NT2/D1 (cell line): Measurements from ENCODE around the genes RBM10, ZNF41 and GLOD5.

DNA sequence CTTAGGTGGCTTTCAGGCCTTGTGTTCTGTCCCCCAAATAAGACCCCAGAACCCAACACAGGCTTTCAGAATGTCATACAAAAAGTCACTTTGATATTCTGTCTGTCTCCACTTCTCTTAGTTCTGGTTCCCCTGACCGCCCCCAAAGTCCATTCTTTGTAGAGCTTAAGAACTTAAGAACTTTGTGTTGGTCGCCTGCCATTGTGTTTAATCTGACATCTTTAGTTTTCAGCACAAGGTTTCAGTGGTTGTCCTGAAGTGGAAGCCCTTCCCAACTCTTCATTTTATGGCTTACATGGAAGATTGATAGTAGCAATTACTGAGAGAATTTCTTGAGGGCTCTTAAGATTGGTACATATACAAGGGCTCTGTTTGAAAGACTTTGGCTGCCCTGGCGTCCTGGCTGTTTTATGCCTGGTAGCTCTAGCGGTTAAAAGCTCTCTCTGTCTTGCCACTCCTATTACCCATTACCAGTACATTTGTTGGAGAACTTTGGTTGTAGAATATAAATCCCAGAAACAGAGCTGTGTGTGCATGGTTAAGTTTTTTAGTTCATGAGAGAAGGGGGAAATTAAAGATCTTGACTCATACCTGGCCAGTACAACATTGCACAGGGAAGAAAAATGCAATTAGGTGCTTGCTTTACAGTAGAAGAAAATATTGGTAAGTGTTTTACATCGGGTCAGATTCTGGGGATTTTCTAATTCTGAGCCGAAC lies 75.0 kb downstream of the KDM6A start:
- RRBS, 2 experiments = no CpG with 5 or more reads among the region's 6 CpGs

DNA sequence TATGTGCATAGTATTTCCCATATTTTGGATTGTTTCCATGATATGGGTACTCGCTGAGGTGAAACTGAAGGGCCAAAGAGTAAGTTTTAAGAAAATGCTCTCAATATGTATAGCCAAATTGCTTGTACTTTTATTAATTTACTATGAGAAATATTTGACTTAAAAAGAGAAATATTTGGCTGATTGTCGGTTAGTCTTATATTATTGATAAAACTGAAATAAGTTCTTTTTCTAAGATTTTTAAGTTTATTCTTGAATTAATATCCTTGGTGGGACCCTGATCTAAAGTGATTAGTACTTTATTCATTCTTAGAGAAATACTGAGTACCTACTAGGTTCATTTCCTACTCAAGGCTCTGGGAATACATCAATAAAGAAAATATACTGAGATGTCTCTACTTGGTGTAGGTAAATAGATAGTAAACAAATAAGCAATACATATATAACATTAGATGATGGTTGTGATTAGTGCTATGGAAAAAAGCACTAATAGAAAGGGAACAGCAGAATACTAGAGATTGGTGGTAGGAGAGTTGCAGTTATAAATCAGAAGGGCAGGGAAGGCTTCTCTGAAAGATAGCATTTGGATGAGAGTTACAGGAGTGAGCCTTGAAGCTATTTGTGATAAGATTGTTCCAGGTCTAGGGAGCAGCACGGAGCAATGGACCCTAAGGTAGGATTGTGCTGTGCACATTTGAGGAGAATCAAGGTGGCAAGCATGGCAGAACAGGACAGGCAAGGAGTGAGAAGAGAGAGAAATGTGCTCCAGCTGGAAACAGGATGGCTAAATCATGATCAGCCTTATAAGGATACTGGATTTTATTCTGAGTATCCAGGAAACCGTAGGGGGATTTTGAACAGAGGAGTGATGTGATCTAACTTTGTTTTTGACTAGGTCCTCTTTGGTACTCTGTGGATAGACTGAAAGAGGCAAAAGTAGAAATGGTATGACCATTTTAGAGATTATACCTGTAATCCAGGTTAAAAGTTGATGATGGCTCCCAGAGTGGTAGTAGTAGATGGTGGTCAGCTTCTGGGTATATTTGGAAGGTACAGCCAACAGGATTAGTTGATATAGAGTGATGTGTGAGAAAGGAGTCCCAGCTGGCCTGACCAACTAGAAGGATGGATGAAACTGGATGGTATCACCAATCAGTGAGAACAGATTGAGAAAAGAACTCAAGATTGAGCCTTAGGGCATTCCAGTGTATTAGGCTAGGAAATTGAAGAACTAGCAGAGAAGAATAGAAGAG lies 135.7 kb downstream of the DIPK2B start:
- RRBS, 2 experiments = no CpG with 5 or more reads among the region's 4 CpGs

- RRBS, 2 experiments = no CpG with 5 or more reads among the region's 4 CpGs
Observed at GRCh38 chrX:45105219-45105843, 95.3 kb downstream of the DIPK2B start.

- RRBS, 2 experiments = no CpG with 5 or more reads among the region's 8 CpGs
Observed at GRCh38 chrX:45198153-45199239, 2.2 kb downstream of the DIPK2B start.

DNA sequence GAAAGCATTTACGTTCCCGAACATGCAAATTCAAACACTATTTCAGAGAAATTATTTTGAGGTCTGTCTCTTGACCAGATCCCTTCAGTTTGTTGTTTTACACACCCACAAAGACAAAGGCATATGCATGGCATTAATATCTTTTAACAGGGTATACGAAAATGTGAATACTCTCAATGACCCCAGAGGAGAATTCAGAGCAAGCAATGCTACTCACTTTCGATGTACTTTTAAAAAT lies 566.9 kb upstream of the DIPK2B start:
- RRBS, 2 experiments = no CpG with 5 or more reads among the region's 4 CpGs

- RRBS, 2 experiments = no CpG with 5 or more reads among the region's 9 CpGs
Observed at GRCh38 chrX:45768870-45769487, 568.3 kb upstream of the DIPK2B start.

DNA sequence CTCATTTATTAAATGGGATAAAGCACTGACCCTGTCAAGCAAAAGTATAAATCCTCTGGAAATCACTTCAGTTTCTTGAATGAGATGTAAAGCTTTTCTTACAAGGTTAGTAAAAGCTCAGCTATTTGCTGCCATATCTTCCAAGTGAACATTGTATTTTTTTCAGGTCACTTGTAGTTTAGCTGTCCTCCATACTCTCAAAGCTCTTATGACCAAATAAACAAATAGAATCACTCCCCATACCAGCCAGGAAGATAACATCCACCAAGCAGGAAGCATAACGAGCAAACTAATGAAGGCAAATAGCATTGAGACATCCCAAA lies 9.2 kb downstream of the KRBOX4 start:
- RRBS, 2 experiments = no CpG with 5 or more reads among the region's 1 CpG

GRCh38 chrX:46602162-46603127 lies 28.9 kb downstream of the CHST7 start:
- RRBS, 2 experiments = no CpG with 5 or more reads among the region's 11 CpGs

DNA sequence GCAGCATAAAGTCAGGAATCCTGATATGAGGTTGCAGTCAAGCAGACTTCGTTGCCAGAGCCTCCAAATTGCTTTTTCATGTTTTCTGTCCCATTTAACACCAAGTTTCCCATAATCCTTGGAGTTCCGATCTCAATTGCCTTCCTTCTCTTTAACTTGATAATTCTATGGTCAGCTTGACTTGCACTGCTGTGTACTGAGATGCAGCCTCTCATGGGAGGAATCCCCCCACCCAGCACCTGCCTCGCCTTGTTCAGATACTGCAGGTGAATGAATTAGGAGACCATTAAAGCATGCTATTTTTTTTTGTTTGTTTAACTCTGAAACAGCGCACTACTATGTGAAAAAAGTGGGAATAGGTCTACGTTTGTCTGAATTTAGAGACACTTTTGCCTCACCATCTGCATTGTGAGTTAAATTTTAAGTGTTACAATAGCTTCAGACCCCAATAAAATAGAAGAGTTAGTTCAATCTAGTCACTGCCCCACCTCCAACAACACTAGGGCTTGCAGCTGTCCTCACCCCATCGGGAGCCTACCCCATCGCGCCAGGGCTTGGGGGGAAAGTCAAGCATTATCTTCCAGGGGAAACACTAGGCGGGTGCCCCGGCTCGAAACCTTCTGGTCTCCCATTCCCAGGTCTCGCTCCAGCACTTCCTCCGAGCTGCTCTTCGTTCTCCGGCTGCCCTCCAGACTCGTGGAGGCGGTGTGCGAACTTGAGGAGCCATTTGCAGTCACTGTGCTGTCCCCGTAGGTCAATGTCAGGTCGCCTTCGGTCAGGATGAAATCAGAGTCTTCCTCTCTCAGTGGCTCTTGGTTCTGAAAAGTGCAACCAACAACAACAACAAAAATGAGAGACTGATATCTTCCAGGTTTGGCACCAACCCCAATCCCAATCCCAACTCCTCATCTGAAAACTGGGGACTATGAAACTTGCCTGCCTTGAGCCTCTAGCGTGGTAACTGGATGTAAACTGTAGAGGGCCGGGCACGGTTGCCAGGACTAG lies 33.1 kb downstream of the CHST7 start:
- RRBS, 2 experiments = 94 to 95% methylated on average over 5 of the region's 24 CpGs

DNA sequence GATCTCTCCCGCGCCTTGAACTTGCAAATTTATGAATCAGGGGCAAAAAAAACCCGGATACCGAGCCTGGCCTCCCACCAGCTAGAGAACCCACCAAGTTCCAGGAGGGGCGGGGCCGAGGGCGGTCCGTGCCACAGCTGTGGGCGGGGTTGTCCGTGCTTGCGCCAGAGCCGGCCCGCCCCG lies 355 bp upstream of the RP2 start:
- RRBS, 2 experiments = 3% methylated on average over 6 of the region's 14 CpGs; no CpG with 5 or more reads in 1 of the 2 experiments

GRCh38 chrX:47144959-47145975 lies at the start of gene RBM10:
TSS of gene RBM10 (plus strand) at chrX:47145221.
- RRBS, 2 experiments = under 1 to 1% methylated on average over 24 to 26 of the region's 67 CpGs

GRCh38 chrX:47218847-47219679 lies 582 bp downstream of the CDK16 start:
- RRBS, 2 experiments = under 1 to 1% methylated on average over 27 to 31 of the region's 67 CpGs

GRCh38 chrX:47223313-47223867 lies 4.9 kb downstream of the CDK16 start:
- RRBS, 2 experiments = no CpG with 5 or more reads among the region's 10 CpGs

DNA sequence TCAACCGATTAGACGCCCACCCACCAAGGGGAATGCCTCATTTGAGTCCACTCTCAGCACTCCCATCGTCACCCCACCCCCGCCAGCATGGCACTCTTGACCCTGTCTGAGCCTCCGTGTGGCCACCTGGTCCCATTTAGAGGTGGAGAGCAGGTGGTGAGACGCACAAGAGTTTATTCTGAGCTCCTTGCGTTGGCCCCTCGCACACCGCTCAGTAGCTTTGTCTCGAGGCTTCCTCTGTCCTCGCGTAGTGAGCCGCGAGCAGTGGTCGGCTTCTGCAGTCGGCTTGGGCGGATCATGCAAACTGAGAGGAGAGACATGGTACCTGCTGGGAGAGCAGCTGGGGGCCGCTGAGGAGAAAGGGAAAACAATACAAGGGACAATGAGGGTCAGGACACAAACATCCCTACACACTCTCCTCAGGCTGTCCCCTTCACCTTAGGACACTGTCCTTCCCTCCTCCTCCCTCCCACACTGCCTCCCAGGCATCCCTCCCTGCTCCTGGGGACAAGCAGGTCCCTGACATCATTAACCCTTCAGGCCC lies 48.3 kb upstream of the ZNF157 start:
- RRBS, 2 experiments = no CpG with 5 or more reads among the region's 18 CpGs

GRCh38 chrX:47482377-47483444 lies at the start of gene ZNF41:
TSS of gene ZNF41 (minus strand) at chrX:47483222.
- RRBS, 2 experiments = under 1 to 1% methylated on average over 21 of the region's 82 CpGs

- RRBS, 2 experiments = no CpG with 5 or more reads among the region's 1 CpG
Observed at GRCh38 chrX:47805881-47806337, 30.8 kb upstream of the ZNF81 start.

DNA sequence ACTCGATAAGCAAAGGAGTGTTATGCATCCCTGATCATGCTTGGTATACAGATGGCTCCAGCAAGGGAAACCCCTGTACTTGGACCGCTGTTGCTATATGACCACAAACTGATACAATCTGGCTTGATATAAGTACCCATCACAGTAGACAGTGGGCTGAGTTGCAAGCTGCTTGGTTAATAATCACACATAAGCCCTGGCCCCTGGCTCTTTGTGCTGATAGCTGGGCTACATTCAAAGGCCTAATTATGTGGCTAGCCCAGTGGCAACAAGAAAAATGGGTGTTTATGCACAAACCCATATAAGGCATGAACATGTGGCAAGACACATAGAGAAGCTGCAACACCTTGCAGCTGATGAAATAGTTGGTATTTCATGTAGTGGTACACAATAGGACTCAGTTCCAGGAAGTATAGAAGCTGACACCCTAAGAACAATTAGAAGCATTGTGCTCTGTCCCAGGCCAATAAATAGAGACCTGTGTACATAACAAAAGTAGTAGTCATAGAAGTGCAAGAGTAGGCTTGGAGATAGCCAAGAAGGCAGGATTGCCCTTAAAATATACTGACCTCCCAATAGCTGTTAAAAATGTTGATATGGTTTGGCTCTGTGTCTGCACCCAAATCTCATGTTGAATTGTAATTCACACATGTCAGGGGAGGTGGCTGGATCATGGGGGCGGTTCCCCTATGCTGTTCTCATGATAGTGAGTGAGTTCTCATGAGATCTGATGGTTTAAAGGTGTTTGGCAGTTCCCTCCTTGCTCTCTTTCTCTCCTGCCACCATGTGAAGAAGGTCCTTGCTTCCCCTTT lies 14.7 kb upstream of the ZNF630 start:
- RRBS, 2 experiments = no CpG with 5 or more reads among the region's 3 CpGs

DNA sequence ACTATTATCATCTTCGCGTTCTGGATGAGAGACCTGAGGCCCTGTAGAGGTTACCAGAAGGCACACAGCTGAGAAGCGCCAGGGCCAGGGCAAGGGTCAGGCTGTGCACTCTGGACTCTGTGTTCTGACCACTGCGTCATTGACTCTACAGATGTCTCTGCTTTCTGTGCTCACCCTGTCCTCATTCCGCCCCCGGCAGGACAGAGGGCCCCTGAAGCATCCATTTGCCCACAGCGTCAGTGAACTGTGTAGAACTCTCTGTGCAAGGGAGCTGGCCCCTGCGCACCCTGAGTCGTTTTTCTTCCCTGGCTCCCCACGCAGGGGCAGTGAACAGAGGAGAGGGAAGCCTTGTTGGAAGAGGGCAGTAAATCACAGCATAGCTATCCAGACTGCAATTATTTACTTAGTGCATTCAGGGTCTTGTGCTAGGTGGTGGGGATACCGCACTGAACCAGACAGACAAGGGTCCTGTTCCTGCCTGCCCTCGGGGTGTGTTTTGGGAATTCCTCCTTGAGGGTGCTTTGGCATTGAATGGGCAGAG lies 6.0 kb upstream of the WAS start:
- RRBS, 2 experiments = no CpG with 5 or more reads among the region's 12 CpGs

DNA sequence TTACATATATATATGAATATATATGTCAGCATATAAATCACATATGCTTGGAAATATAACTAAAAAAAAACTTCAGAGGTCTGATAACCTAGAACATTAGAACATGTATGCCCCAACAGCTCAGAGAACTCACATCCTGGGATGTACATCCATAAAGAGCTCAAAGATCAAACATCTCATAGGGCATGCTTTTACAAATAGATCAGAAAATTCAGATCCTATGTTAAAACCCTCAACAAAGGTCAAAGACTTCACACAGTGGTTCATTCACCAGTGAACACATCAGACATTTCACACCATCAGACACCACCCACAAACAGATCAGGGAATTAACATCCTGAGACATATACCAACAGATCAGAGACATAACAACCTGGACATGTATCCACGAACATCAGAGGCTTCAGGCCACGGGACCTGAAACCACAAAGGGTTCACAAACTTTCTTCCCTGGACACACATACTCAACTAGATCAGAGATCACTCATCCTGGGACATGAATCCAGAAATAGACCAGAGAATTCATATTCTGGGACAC lies 23.4 kb downstream of the SUV39H1 start:
- RRBS, 2 experiments = no CpG with 5 or more reads among the region's 2 CpGs

- RRBS, 2 experiments = 22 to 35% methylated on average over 2 of the region's 8 CpGs
Observed at GRCh38 chrX:48761606-48762166, at the start of gene GLOD5. TSS of gene GLOD5 (plus strand) at chrX:48761747.